HT-29 (cell line): ENCODE measurements around the gene TEX48.

DNA sequence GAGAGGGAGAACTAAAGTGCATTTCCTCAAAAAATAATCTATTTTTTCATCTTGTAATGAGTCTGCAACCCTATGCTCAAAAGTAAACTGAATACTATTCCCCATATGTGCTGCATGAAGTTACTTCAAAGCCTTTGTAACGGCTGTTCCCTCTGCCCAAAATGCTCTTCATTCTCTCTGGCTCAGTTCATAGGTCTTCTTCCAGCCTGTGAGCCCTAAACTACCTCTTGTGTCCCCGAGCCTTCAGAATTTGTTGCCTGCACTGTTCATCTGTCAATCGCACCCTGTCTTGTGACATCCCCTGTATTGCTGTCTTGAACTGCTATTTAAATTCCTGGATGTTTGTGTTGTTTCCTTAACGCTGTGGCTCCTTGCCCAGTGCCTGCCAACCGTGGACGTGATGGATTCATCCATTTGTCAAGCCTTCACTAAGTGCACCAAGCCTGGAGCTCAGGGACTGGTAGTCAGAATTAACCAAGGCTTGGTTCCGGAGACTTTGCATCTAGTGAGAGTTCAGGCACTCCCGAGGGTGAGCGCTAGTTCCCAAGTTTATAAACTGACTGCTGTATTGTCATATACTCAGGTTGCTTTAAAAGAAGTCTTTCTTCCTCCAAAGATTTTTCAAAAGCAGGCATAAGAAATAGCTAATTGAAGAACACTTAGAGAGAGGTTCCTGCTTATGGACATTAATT is 28.8 kb downstream of the RGS3 start:
- RAMPAGE, long total RNA: no peak

- RAMPAGE, long total RNA: no peak
Observed at GRCh38 chr9:113511897-113512791, 48.6 kb downstream of the RGS3 start.

- RAMPAGE, long total RNA: no peak
Observed at GRCh38 chr9:113520207-113520802, 56.8 kb downstream of the RGS3 start.

DNA sequence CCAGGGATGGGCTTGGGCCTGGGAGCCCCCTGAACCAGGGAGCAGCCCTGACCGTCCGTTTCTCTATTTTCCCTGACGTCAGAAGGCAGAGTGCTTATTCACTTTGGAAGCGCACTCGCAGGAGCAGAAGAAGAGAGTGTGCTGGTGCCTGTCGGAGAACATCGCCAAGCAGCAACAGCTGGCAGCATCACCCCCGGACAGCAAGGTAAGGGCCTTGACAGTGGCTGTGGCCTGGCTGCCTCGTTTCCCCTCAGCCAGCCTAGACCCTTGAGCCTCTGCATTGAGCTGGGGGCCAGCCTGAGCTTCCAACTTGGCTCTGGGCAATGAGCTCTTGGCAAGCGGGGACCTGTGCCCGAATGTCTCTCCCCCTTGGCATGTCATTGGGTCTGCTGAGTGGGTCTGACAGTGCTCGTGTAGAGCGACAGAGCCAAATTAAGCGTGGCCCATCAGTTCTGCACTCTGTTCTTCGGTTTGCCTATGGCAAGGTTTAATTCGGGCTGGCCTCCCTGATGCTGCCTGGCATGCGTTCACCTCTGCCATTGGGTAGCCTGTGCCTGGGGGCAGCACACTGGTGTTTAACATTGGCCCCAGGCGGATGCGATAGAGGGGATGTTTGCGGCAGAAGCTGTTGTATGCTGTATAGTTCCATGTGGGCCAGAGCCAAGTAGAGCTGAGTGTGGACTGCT is 73.3 kb downstream of the RGS3 start:
- RAMPAGE, long total RNA: no peak

DNA sequence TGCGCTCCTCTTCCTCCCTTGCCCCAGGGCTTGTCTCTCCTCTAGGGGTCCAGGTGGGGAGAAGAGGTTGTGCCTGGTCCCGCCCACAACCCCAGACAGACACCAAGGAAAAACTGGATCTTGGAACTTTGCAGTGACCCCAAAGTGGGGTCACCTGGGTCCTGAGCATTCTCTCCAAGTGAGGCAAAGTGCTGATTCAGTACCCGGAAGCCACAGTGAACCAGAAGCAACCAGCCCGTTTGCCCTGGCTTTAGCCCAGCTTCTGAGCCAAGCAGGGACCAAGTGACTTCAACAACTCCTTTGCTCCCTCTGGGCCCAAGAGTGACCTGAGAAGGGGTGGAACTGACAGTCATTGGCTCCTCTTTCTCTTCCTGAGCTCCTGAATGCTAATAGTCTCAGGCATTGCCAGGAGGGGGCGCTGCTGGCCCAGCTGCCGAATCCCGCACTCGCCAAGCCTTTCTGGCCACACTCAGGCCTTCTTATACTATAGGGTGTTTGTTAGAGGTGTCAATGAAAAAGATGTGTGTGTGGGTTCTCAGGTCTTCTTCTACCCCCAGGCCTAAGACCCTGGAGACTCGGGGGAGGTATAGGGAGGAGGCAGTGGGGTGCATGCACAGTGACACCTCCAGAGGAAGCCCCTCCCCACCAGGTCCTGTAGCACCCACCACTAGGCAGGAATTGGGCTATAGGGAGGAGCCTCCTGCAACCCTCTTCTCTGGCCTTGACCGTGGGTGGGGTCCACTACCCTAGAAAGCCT is 128.1 kb downstream of the RGS3 start:
- RAMPAGE, long total RNA: no peak

- RAMPAGE, long total RNA: no peak
Observed at GRCh38 chr9:113708240-113709619, 167.4 kb upstream of the ZNF618 start.

GRCh38 chr9:113718369-113718568 is 157.8 kb upstream of the ZNF618 start:
- RAMPAGE, long total RNA: no peak

- RAMPAGE, long total RNA: no peak
Observed at GRCh38 chr9:114093823-114094601, 5.1 kb downstream of the KIF12 start.

- RAMPAGE, long total RNA: no peak
Observed at GRCh38 chr9:114267562-114268414, 55.1 kb upstream of the ORM1 start.

- RAMPAGE, long total RNA: no peak
Observed at GRCh38 chr9:114311626-114312796, 10.9 kb upstream of the ORM1 start.

- RAMPAGE, long total RNA: no peak
Observed at GRCh38 chr9:114385739-114386227, 2.0 kb downstream of the AKNA start.

DNA sequence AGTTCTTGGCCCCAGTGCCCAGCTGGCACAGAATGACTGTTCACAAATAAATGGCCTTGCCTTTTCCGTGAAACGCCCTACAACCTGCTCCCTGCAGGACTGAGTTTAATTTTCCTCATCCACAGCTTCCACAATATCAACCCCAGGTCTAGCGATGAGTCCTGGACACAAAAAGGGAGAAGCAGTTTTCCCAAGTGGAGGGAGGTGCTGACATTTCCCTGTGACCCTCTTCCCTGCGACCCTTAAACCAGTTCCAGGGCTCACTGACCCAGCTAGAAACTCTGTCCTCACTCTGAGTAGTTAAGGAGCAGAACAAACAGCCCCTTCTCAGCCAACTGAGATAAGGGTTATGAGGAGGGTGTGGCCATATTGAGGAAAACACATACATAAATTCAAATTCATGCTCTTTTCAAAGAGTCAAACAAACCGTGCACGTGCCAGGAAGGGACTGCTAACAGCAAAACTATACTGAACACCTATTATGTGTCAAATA is 4.8 kb upstream of the AKNA start:
- RAMPAGE, long total RNA: no peak

- RAMPAGE, long total RNA: no peak
Observed at GRCh38 chr9:114502856-114503521, 2.3 kb downstream of the WHRN start.

- RAMPAGE, long total RNA: no peak
Observed at GRCh38 chr9:114681791-114682358, at the start of gene TEX48. TSS of gene TEX48 (minus strand) at chr9:114682192.

- RAMPAGE, long total RNA: no peak
Observed at GRCh38 chr9:114721325-114722043, 39.5 kb upstream of the TEX48 start.

GRCh38 chr9:114898534-114899212 is 31.7 kb downstream of the TNFSF8 start:
- RAMPAGE, long total RNA: no peak

DNA sequence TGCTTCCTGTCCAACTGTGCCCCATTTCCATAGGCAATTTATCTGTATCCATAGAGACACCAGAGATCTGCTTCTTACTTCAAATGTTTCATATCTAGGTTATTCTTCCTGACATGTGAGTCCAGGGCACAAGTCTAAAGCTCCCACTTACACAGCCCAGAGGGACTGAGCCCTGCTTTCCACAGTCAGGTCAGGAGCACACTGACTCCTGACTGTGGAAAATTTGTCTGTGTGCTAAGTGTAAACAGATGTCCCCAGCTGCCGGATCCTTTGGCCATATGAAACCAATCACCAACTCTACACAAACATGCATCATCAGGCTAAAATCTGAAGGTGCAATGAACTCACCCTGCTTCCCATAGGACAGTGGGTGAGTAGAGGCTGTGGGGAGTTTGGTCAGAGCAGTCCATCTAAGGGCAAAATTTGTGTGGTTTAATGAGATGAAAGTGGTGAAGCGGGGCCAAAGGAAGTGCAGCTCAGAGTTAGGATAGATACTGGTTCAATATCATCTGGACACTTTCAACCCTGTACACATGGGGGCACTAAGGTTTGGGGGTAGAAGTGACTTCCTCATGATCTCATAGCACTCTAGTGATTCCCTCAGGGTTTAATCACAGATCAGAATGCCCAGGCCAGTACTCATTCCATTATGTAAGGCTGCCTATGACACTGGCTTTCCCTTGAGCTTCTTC is 85.3 kb upstream of the TNC start:
- RAMPAGE, long total RNA: no peak

GRCh38 chr9:115672335-115673647 is 480.8 kb upstream of the PAPPA start:
- RAMPAGE, long total RNA: no peak

DNA sequence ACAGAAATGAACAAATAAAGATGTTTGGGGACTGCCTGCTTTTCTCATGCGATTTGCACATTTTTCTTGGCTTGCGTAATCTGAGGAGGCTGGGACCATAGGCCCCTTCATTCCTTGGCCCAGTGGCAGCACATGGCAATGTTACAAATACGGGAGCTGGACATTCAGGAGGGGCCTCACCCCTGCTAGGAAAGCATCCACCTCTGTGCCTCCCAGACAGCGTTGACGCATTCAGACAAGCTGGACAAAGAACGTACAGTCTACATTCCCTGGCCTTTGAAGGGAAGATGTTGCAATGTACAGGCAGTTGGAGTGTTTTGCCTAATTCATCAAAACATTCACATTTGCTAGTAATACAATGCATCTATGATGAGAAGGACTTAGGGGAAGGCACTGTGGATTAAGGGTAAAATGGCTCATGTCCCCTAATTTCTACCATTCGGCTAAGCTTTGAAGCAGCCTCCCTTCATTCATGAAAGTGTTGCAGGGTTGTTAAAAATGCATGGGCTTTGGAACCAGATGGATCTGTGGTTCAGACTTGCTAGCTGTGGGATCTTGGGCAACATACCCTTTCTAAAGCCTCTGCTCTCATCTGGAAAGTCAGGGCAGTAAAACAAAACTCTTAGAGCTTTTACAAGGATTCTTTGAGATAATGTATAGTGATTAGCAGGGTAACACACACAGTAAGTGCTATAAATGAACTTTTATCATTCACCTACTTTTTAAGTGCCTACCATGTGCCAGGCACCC is 208.9 kb upstream of the PAPPA start:
- RAMPAGE, long total RNA: no peak

- RAMPAGE, long total RNA: no peak
Observed at GRCh38 chr9:116316624-116317247, 163.1 kb downstream of the PAPPA start.